PFSK-1 (cell line): ENCODE results near the genes PABPC4L and NOCT.

DNA sequence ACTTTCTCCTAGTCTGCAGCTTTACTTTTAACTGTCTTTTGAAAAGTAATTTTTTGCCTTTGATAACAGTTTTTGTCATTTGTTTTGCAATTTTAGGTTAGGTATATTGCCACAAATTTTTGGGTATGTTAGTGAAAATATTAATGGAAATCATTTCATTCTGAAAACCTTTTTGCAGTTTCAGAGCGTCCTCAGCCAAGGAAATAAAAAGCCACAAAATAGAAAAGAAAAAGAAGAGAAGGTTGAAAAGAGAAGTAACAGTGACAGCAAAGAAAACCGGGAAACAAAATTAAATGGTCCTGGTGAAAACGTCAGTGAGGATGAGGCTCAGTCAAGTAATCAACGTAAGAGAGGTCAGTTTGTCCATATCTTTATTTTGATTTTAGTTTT, 16.5 kb downstream of the LARP1B start:
- RRBS = no CpG with 5 or more reads among the region's 4 CpGs

- RRBS = no CpG with 5 or more reads among the region's 5 CpGs
Observed at GRCh38 chr4:128468448-128468999, 180.9 kb upstream of the PGRMC2 start.

DNA sequence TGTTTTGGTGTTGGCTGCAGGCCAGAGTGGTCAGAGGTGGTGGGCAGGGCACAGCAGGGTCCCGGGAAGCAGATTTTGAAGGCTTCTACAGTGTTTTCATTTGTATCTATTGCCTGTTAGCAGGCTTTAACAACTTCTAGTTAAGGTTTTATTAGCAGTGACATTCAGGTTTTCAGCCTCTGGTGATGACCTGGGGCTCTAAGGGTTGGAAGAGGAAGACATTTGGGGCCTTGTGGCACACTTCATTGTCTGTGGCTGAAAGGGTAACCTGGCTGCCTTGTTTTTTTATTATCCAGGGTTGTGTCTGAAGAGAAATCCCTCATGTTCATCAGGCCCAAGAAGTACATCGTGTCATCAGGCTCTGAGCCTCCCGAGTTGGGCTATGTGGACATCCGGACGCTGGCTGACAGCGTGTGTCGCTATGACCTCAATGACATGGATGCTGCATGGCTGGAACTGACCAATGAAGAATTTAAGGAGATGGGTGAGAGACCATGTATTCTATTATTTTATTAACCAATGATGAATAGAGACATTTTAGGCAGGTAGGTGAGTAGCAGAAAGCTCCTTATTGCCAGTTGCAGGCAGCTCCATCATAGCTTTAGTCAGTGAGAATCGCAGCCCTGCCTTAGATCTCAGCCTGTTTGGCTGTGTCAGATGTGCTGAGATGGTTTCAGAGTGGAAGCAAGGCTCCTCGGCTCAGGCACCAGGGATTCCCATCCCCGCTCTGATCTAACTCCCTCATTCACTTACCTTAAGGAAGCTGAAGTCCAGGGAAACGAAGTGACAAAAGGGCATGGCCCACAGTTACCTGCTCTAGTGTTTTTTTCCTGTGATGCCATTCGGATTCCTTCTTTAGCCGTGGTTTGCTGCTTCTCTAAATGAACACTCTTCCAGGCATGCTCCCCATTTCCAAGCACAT, 39.4 kb downstream of the JADE1 start:
- RRBS = no CpG with 5 or more reads among the region's 13 CpGs

- RRBS = no CpG with 5 or more reads among the region's 1 CpG
Observed at GRCh38 chr4:128948316-128948790, 138.9 kb downstream of the JADE1 start.

DNA sequence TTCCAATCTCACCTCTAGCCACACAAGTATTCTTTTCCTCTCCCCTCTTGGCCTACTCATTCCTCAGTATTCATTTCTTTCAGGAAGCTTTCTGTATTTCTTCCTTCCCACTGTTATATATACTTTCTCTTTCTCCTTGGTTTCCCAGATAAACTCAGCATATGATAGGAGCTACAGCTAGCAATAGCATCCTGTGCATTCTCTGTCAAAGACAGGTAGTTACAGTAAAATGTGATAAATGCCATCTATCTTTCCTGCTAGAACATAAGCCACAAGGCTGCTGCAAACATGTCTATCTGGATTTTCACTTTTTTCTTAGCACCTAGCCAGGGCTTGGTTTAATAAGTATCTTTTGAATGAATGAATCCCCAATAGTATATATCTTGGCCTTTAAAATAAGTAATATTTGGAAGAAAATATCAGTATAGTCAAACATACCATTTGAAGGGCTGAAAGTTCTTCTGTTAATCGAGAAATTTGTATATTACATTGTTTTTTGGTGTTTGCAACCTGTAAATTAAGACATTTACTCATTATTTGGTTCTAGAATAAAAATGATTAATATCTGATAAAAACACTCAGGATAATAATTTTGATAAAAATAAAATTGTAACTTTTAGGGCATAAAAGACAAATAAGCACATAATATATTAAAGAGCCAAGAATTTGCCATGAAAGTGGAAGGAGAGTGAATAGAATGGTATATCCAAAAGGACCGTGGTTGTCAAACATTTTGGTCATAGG, 140.8 kb downstream of the SCLT1 start:
- RRBS = no CpG with 5 or more reads among the region's 2 CpGs

DNA sequence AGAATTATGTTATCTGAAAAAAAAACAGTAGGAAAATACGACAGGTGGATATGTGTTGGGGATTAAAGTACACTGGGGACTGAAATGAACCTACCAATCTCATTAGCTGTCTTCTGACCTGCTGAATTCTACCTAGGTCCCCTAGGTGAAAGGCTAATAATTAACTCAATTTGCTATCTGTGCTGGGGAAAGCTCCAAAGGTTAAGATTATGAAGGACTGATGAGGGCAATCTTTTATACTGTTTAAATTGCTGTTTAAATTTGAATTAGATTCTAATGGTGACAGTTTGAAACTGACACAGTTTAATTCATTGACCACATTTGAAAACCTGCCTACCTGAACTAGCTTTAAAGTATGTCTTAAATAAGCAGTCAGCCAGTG, 977.2 kb downstream of the C4orf33 start:
- RRBS = no CpG with 5 or more reads among the region's 1 CpG

GRCh38 chr4:130225082-130225509, 1129.1 kb downstream of the C4orf33 start:
- RRBS = no CpG with 5 or more reads among the region's 3 CpGs

DNA sequence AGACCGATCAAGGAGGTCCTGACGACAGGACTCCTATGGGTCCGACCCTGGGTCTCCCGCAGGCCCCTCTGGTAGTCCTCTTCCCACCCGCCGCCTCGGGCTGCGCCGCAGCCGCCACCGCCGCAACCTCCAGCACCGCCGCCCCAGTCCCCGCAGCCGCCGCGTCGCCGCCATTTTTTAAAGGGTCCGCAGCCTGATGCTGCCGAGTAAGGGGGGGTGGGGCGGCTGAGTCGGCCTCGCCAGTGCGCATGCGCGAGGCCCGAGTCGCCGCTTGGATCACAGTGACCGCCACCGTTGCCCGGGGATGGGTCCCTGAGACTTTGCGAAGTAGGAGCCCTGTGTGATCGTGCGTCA, 1421.8 kb upstream of the PCDH10 start:
- RRBS = no CpG with 5 or more reads among the region's 37 CpGs

GRCh38 chr4:132344801-132345210, 804.3 kb upstream of the PCDH10 start:
- RRBS = 71% methylated on average over 4 of the region's 23 CpGs

DNA sequence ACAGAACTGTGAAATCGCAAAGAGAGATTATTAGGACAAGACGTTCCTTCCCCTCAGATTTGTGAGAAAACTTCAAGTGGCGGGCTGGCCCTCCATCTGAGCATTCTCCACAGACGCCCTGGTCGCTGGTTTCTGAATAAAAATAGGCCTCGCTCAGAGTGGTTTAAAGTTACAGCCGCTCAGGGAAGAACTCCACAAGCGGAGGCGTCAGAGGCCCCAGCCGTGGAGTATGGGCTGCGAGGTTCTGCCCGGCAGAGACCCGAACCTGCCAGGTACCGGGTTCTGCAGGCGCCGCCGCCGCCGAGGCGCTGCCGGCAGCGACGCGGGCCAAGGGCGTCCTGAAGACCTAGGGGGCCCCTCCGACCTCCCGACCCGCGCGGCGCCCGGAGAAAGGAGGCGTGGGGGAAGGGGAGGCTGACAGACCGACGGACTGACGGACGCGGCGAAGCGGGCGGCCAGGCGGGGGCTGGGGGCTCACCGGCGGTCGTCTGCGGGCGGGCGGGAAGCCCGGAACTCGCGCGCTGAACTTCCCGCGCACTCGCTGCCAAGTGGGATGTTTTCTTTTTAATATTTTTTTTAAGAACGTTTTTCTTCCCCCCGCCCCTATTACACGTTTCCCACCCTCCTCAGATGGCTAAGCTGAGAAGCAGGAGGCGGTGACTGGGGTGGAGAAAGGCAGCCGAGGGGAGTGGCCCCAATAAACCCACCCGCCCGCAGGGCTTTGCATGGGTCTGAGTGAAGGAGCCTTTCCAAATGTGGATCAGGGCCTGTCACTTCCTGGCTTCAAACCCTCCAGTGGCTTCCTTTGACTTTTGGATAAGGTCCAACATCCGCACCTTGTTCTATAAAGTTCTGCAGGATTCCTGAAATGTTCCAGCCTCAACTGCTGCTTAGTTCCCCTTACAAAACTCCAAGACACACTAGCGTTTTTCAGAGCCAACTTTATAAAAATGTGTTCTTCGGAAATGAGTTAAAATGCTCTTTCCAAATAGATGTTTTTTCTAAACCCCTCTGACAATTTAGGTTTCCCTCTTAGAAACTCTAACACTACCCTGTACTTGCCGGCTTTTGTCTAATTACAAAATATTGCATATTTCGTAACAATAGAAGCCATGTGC, at the start of gene PABPC4L:
PABPC4L (minus strand) TSS at position 550 of the 1,118 bp plus-strand sequence.
- RRBS = 29% methylated on average over 24 of the region's 67 CpGs

GRCh38 chr4:134622691-134623350, 421.2 kb upstream of the PABPC4L start:
- RRBS = no CpG with 5 or more reads among the region's 12 CpGs

- RRBS = no CpG with 5 or more reads among the region's 7 CpGs
Observed at GRCh38 chr4:137700591-137701170, 168.4 kb upstream of the PCDH18 start.

GRCh38 chr4:138199378-138200249, 42.5 kb downstream of the SLC7A11 start:
- RRBS = no CpG with 5 or more reads among the region's 7 CpGs

GRCh38 chr4:138222321-138223017, 19.7 kb downstream of the SLC7A11 start:
- RRBS = no CpG with 5 or more reads among the region's 5 CpGs

DNA sequence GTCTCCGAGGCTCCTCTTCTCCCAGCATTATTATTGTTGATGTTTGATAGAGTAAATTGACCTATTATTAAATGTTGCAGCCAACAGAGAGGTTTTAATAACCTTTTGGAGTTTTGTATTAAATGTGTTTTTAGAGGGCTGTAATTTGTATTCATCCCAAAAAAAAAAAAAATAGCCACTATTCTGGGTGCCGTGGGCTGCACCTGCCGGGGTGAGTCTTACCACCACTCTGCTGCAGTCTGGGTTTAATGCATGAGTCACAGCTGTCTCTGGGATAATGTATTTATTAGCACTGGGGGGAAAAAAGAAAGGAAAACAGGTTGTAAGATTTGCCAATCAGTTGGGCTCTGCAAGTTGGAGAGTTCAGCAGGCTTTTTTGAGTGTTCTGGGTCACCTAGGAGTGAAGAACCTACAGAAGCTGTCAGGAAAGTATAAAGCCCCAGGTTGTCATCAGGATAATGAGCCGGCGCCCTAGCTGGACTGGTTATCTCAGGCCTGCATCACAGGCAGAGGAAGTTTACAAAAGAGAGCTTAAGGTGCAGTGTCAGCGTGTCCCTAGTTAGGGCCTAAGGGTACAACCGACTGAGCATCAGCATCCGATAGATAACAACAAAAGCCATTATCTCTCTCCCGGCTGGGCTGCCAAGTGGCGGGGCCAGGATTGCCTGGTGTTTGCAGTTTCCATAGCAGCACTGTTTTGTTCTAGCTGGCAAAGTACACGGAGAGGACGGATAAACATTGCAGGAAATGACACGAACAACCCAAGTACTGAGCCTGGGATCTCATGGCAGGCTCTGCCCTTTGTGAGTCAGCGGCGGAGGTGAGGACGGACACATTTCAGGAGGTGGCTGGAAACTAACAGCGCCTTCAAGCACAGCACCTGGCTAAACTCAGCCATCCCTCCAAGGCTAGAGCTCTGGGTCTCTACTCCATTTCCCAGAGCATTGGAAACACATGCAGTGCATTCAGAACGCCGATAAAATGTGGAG, 104.8 kb upstream of the NOCT start:
- RRBS = no CpG with 5 or more reads among the region's 19 CpGs

DNA sequence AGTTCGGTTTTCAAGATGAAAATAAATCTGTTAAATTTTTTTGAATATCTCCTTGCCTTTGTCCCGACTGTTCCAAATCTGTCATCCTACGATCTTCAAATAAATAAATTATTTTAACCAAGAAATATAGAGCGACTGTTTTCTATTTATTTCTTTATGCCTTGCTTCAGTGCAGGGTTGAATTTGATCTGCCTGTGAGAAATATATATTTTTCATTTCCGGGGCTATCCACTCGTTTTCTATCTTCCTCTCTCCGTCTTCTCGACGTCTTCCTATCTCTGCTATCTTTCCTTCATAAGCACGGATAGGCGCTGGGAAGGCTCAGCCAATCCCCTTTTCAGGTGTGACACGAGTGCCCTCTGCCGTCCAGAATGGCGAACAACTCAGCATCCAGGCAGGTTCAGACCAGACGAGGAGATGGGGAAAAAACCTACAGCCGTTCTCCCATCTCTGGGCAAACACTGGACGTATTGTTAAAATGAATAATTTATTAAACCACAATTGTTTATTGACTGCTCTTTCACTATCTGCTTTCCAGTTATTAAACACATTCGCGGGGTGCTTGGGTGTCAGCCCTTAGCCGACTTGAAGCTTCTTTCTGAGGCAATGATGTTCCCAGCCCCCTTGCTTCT, 96.5 kb upstream of the NOCT start:
- RRBS = no CpG with 5 or more reads among the region's 20 CpGs

- RRBS = no CpG with 5 or more reads among the region's 6 CpGs
Observed at GRCh38 chr4:138977519-138977921, 38.1 kb upstream of the NOCT start.

GRCh38 chr4:139015575-139016645, at the start of gene NOCT:
Gene NOCT, plus strand, starts transcription at chr4:139015781.
- RRBS = 1% methylated on average over 82 of the region's 104 CpGs

DNA sequence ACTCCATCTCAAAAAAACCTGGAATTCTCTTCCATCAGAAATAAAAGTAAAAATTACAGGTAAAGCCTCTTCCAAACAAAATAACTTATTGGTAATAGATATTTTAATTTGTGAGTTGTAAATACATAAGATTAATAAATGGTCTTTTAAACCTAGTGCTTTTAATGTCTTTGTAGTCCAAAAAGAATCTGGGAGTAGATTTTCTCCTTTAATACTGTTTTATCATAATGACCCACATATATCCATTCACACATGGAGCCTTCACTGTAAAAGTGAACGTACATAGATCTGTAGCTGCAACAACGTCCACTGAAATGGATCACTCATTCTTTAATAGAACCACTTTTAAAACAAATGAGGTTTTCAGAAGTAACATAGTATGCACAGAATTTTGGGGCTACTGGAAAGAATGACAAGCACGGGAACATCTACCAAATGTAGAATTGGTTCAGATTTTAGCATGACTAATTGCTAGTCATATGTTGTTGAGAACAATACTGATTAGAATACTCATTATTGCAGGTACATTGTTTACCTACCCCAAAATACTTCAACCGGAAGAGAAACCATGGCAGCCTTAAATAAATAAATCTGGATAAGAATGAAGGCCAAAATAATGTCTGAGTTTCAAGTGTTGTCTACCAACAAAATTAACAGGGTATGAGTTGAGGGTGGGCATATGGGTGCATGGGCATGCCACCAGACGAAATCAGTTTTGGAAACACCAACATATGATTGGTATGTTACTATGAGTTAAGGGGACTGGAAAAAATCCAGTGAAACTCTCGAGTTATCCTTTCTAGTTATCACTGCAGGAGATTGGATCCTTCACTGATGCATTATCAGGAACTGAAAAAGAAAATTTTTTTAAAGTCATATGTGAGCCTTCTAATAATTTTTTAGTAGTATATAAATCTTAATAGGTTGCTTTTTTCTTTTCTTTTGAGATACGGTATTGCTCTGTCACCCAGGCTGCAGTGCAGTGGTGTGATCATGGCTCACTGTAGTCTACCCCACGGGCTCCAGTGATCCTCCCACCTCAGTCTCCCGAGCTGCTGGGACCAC, 32.2 kb downstream of the NOCT start:
- RRBS = no CpG with 5 or more reads among the region's 9 CpGs

GRCh38 chr4:139168185-139168821, 8.7 kb downstream of the ELF2 start:
- RRBS = no CpG with 5 or more reads among the region's 2 CpGs